Tibial nerve (tissue), 3 donors: ENCODE results near the genes EPN1, NLRP13, ZNF773 and ZNF550.

DNA sequence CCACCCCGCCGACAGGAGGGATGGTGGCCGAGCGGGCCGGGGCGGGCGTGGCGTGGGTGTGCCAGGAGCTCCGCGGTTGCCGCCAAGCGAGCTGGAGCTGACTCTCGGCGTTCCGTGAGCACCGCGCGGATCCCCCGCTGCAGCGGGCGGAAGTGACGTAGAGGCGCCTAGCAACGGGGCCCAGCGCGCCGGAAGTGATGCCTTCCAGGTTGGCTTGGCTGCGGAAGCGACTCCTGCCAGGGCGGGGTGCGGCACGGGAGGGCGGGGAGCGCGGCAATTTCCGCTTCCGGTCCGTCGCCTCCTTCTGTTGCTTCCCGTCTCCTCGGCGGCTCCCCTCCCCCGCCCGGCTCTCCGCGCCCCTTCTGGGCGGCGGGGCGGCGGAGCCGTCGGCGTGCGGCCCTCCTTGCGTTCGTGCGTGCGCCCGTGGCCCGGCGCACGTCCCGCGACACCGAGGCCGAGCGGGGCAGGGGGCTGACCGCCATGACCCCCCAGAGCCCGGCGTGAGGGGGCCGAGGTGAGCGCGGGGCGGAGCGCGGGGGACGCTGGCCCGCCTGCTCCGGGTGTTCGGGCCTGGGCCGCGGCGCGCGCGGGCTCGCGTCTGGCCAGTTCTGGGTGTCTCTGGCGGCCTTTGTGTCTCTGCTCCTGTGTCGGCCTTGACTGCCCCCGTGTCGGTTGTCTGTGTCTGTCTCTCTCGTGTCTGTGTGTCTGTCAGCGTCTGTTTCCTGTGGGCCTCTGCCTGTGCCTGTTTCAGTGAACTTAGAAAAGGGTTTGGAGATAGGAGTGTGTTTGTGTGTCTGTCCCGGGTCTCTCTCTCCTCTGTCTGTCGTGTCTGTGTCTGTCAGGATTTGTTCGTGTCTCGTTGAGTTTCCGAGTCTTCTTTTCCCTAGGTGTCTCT lies at the start of gene EPN1:
EPN1 (plus strand) TSS at position 305 of the 895 bp plus-strand sequence.
- PRO-cap = bidirectional peak, plus-strand start at position 283 of the sequence, minus-strand start at position 349 of the sequence
- RAMPAGE, long total RNA, 3 experiments = no peak in any of the 3 experiments

DNA sequence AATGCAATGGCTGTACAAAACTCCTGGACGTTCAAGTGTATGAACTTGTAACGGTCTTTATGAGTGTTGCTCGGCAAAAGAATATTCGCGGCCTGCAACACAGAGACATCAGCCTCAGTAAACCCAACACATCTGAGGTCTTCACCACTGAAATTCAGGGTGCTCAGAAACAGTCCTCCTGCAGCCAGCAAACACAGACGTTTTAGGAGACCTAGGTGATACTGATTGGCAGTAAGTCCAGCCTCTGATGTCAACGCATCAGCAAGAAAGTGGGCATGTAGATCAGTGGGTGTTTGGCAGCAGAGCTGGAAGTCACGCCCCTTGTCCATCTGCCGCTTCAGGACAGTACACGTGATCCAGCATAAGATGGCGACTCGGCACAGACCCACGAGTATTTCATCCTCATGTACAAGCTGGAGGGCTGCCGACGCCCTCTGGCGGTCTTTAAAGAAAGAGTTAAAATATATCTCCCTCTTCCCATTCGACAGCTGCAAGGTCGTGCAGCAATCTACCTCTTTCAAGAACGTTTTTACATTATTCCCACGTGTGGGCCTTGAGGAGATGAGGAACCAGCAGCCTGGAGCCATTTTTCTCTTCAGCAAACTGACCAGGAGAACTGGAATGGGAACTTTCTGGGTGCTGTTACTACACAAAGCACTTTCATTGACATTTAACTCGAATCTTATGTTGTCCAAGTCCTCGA lies 22.4 kb downstream of the NLRP11 start:
- PRO-cap = no peak
- RAMPAGE, long total RNA, 3 experiments = no peak in any of the 3 experiments

- PRO-cap = no peak
- RAMPAGE, long total RNA, 3 experiments = no peak in any of the 3 experiments
Measured at GRCh38 chr19:55932067-55932510, at the start of gene NLRP13. NLRP13 (minus strand) TSS chr19:55932336.

DNA sequence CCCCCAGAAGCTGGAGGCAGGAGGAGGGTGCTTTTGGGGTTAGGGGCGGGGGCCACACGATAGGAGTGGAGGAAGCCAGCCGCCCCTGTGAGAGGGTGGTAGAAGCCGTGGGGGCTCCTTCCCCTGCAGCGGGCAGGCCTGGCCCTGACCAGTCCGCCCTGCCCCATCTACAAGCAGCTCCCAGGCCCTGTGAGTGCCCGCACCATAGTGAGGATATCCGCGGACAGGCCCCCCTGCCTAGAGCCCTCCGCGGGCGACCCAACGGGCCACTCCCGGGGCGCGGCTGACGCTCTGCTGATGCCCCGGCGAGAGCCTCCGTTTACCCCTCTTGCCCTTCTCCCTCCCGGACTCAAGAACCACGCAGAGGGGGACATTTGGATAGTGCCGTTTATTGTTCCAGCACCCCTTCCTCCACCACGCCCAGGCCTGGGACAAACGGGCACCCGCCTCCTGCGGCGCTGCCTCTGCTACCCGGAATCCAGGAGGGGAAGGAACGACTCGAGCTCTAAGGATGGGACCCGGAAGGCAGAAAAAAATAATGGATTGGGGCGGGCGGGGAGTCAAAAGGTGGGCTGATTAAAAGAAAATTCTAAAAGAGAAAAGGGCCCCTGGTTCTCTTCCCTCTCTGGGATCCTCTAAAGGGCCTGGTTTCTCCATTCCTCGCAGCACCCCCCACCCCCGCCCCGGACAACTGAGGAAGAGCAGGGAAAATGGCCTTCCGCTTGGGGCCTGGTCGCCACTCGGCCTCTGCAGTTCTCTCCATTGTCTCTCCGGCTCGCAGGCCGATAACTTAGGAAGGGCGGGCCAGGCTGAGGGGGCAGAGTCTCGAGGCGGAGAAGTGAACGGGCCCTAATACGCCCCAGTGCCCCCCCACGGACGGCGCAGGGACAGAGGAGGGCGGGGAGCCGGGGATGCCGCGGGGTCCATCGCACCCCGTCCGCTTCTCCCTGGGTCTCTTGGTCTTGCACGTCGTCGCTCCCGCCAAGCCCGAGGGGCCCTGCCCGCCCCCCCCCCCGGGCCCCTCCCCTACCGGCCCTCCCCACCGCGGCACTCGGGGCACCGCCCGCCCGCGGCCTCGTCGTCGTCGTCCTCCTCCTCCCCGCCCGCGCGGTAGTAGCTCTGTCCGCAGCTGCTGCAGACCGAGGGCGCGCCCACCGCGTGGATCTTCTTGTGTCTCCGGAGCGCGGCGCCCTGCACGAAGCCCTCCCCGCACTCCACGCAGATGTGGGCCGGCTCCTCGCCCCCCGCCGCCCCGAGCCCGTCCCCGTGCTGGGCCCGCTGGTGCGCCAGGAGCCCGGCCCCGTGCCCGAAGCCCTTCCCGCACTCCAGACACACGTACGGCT lies 33.6 kb downstream of the ZNF787 start:
- PRO-cap = no peak
- RAMPAGE, long total RNA, 3 experiments = no peak in any of the 3 experiments

DNA sequence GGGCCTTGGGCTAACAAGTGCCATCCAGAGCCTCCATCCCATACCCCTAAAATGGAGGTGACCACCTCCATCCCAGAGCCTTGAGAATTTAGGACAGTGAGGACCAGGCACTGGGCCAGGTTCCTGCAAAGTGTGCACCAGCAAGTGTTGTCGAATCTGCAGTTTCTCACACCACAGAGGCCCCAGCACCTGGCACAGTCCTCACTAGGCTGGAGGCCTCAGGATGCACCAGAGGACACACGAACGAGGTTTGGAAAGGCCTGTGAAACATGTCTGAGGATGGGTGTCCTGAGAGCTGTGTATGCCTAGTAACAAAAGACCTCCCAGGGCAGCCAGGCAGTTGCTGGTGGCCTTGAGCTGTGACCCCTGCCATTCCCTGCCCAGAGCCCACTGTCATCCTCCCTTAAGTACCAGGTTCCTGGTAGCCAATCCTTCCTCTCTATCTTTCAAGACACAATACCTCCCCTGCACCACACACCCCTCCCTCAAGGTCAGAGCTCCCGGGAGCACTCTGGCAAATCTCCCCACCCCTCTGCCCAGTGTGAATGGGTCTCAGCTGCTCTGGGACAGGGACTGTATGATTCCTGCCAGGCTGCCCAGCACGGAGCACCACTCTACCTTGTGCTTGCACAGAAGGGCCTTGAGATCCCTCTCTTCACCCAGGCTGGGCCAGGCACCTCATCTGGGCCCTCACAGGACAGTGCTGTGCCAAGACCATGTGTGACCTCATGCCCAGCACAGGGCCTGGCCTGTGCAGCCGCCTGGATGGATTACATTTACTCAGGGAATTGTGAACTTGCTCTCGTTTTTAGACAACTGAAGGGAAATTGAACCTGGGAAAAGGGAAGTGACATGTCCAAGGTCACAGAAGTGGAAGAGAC lies 2.3 kb downstream of the ZNF787 start:
- PRO-cap = no peak
- RAMPAGE, long total RNA, 3 experiments = no peak in any of the 3 experiments

DNA sequence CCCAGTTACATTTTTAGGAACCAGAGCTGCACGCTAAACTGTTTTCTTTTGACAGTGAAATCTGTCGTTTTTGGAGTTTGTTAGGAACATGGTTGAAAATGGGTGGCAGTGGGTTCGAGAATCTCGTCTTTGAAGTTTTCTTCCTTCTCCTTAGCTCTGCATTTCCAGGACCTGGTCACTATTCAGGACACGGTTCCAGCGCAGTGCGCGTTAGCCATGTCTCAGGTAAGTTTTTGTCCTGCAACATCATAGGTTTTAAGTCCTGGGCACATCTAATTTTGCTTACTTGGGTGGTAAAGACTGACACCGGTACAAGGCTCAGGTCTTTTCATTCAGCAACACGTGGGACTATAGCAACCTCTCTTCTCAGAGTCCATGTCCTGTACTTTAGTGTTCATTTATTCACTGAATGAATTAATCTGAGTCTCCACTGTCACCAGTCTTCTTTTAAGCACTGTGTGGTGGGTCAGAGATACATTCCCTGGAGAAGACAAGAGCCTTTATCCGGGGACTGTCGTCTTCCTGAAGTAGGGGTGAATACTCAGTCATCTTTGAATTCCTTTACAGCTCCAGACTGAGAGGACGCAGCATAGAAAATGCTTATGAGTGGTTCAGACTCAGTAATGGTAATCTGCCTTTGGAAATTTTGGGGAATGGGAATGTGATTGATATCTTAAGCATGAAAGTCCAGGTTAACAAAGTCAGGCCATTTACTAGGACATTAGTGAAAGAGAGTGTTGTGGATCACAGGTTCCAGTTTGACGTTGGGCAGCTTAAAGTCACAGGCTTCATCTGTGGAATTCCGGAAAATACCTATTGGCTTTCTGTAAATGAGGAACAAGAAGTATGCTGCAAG lies 24.4 kb downstream of the ZNF582 start:
- PRO-cap = no peak
- RAMPAGE, long total RNA, 3 experiments = no peak in any of the 3 experiments

GRCh38 chr19:56477665-56478238 lies 607 bp upstream of the ZNF667 start:
- PRO-cap = bidirectional peak, plus-strand start at chr19:56477916, minus-strand start at chr19:56477784; unidirectional peak, plus-strand start at chr19:56478160
- RAMPAGE, long total RNA, 3 experiments = start-site peak on the plus strand in 3 of 3 experiments, at chr19:56477785-56478170 at its widest, 8 to 98 reads per replicate

DNA sequence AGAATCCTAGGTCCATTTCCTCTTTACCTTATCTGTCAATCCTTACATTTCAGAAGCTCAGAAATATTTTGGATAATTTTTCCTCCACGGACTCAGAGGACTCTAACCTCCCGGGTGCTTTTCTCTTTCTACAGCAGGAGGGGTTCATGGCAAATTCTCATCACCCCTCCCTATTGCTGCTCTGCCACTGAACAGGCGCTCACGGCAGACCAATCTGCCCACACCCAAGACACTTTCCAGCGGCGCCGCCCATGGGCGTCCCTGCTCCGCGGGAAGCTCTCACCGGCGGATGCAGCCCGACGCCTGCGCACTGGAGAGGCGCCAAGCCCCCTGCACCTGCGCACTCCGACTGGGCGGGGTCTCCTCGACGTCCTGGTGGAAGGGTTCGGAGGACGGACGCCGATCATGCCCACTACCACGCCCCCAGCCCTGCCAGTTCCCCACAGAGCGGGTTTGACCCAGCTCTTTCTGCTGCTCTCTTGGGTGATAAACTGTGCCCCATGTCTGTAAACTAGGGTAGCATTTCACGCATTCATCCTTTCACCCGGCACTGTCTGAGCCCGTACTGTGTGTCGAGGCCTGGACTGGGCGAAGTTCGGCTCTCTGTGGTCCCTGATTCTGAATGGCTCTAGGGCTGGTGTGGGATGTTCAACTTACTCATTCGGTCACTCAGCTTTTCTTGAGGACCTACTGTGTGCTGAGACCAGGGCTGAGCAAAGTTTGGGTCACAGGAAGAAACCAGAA lies 10.7 kb downstream of the ZNF835 start:
- PRO-cap = no peak
- RAMPAGE, long total RNA, 3 experiments = no peak in any of the 3 experiments

DNA sequence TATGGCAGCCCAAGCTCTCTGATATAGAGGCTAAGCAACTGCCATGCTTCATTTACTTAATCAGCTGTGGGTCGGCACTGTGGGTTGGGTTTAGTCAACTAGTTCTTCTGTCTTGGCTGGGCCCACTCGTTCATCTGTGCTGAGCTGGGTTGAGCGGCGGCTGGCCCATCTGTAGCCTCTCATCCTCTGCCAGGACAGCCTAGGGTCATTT lies 6.5 kb upstream of the ZNF835 start:
- PRO-cap = no peak
- RAMPAGE, long total RNA, 3 experiments = no peak in any of the 3 experiments

DNA sequence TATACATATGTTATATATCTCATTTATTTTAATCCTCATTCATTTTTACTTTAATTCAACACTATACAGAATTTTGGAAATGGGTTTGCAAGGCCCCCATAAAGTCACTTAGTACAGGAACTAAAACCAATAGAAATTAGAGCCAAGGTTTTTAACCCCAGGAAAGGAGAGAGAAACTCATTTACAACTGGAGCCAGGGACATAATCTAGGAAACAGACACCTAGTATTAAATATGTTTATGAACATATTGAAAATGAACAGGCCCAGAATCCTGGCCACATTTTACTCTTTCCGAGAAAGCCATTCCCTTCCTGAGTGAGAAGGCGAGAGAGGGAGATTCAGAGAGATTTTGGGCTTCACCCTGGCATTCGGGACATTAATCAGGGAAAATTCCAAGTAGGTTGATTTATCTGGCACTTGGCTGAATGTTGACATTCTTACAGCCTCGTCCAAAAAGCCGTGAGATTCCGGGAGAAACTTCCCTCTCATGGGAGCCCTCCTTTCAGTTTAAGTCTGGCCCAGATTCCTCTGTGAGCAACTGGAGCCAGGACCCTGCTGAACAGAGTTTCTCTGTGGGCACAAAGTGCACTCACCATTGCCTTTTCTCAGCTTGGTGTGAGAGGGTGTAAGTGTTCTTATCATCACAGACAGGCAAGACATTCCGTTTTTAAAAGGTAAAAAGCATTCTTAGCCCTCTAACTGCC lies 129.1 kb upstream of the PEG3 start:
- PRO-cap = no peak
- RAMPAGE, long total RNA, 3 experiments = no peak in any of the 3 experiments

- PRO-cap = no peak
- RAMPAGE, long total RNA, 3 experiments = no peak in any of the 3 experiments
Measured at GRCh38 chr19:56974831-56975538, 134.5 kb upstream of the PEG3 start.

DNA sequence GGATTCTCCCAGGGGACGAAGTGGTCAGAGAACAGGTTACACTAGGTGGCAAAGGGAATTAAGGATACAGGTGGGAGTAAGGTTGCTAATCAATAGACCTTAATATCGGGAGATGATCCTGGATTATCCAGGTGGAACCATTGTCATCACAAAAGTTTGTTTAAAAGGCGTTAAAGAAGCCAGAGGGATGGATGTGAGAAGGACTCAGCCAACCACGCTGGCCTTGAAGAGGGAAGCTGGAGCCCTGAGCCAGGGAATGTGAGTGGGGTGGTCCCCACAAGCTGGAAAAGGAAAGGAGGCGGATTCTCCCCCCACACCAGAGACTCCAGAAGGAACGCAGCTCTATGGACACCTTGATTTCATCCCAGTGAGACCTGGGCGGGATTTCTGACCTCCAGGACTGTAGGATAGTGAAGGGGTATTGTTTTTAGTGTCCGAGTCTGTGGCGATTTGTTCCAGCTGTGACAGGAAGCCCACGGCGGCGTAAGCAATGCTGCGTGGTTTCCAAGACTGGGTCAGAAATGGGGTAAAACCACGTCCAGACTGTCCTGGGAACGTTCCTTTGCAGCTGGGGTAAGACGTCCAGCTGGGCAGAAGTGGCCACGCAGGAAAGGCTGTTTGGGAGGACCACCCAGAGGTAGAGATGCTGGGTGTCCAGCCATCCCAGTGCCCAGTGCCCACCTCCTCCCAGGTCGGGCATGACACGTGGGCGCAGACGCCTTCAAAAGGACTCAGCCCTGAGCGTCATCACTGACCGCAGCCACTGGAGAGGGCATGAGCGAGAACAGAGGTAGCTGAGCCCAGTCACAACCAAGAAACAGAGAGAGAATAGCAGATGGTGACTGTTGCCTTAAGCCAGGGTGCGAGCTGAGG lies 125.4 kb upstream of the USP29 start:
- PRO-cap = no peak
- RAMPAGE, long total RNA, 3 experiments = no peak in any of the 3 experiments

DNA sequence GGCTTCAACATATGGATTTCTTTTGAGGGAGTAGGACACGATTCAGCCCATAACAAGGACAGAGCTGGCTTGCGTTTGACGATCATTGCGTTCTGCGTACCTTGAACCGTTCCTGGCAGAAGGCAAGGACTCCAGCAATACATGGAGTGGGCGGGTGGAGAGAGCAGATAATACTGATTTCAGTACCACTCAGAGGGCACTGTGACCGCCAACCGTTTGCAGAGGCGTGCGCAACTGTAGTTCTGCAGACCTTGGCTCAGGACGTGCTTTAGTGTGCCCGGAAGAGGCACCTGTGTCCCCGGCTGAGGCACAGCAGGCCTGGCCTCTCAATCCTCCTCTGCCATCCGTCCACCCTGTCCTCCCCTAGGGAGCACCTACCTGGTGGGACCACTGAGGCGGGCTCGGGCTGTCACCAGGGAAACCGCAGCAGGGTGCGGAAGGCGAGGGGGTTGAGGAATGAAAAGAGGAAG lies 117.6 kb upstream of the USP29 start:
- PRO-cap = no peak
- RAMPAGE, long total RNA, 3 experiments = no peak in any of the 3 experiments

GRCh38 chr19:57294097-57294885 lies 14.0 kb downstream of the ZNF460 start:
- PRO-cap = no peak
- RAMPAGE, long total RNA, 3 experiments = no peak in any of the 3 experiments

DNA sequence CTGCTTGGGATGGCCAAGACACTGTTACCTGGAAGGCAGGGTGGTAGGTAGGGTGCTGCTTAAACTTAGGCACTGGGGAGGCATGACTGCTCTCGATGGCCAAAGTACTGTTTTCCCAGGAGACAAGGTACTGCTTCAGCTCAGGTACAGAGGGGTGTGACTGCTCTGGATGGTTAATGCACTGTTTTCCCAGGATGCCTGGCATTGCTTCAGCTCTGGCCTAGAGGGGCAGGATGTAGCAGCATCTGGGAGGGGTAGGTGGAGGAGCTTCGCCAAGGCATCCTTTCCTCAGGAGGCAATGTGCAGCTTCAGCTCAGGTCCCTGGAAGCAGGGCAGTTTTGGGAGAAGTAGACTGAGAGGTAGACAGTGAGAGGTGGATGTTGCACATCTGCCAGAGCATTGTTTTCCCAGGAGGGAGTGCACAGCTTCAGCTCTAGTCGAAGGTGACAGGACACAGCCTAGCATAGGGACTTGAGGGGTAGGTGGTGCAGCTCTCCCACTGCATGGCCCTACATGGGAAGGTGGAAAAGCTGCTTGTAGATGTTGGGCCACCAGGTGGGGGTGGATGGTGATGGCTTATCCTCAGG lies 17.7 kb upstream of the ZNF543 start:
- PRO-cap = no peak
- RAMPAGE, long total RNA, 3 experiments = no peak in any of the 3 experiments

- PRO-cap = no peak
- RAMPAGE, long total RNA, 3 experiments = no peak in any of the 3 experiments
Measured at GRCh38 chr19:57432206-57432445, 3.0 kb upstream of the ZNF749 start.

- PRO-cap = unidirectional peak, plus-strand start at chr19:57499938
- RAMPAGE, long total RNA, 3 experiments = start-site peak on the plus strand in 3 of 3 experiments, at chr19:57499887-57499945 at its widest, 17 to 28 reads per replicate
Measured at GRCh38 chr19:57499612-57500281, at the start of gene ZNF773. ZNF773 (plus strand) TSS chr19:57499938.

DNA sequence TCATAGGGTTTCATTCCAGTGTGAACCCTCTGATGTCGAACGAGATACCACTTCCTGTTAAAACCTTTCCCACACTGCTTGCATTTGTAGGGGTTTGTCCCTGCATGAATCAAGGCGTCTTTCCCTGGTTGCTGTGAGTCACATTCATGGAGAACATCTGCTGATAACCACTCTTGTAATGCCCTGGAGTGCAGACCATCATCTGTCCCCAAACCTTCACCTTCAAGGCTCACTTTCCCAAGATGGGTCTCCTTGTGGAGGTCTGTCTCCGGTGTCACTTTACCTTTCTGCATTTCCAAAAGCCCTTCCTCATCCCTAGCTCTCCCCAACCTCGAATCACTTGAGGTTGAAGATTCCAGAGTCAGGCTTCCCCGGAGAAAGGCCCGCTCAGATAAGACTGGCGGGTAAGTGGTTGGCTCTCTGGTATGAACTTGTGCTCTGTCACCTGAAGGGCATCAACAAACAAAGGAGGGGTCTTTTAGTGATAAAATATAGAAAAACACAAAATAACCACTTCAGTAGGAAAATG lies 12.1 kb downstream of the ZNF550 start:
- PRO-cap = no peak
- RAMPAGE, long total RNA, 3 experiments = no peak in any of the 3 experiments

GRCh38 chr19:57559456-57560213 lies at the start of gene ZNF550:
ZNF550 (minus strand) TSS chr19:57559863.
- PRO-cap = unidirectional peak, minus-strand start at chr19:57559842
- RAMPAGE, long total RNA, 3 experiments = start-site peak on the minus strand in 3 of 3 experiments, at chr19:57559729-57559869 at its widest, 11 to 33 reads per replicate

DNA sequence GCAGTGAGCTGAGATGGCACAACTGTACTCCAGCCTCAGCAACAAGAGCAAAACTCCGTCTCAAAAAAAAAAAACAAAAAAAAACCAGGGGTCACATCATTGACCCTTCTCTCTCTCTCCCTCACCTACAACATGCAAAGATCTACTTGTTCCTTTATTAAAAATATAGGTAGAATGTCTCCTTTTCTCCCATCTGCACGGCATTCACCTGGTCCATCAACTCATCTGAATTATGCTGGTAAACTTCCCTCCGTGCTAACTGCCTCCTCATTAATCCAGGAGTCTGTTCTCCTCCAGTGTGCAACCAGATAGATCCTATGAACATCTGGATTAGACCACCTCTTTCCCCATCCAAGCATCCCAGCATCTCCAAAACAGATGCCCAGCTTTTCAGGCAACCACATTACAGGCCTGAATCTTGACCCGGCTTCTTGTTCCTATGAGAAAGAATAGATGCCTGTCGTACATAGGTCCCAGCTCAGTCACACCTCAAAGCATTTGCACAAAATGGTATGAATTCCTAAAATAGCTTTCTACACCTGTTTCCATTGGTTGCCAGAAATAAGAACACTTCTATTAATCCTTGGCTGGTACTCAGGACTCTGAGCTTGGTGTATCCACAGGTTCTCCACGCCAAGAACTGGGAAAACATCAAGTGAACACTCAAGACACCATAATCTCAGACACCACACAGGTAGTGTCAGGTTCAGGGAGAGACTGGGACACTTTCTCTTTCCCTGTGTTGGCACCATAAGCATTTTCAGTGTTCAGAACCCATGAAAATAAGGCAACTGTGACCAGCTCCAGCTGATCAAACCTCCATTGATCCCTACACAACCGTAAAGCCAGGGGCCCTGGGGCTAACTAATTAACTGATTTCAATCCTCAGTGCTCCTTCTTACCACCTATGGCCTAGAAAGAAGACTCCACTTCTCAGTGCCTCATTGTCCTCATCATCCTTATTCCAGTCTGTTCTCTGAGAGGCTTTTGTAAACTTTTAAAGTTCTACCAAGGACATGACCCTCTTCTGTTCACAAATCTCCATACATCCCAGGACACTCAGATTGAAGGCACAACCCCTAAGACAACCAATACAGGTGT lies 19.0 kb downstream of the ZNF552 start:
- PRO-cap = no peak
- RAMPAGE, long total RNA, 3 experiments = no peak in any of the 3 experiments